Rectum (tissue), 1 donor: ENCODE measurements around a stretch of chr6.

GRCh38 chr6:142932742-142933265 is 12.2 kb downstream of the HIVEP2 start:
- PRO-cap = no peak

DNA sequence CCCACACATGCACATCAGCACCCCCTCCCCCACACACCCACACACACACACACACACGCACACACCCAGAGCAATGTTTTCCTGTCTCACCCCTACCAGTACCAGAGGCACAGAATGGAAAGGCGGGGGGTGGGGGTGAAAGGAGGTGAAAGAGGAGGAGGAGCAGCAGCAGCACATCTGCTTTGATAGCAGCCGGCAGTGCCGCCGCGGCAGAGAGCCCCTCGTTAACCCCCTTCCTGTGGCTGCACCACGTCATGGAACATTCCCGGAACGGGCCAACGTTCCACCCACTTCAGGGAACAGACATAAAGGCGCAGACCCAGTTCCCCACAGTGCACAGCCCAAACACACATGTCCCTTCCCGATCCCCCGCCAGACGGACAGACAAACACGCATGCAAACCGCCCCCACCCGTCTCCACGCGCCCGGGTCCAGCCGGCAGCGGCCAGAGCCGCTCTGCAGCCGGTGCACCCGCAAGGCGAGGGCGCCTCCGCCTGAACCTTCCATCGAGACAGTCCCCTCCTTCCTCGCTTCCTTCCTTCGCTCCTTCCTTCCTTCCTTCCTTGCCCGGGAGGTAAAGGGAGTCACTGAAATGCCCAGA is 486 bp downstream of the HIVEP2 start:
- PRO-cap = bidirectional peak, plus-strand start at position 322 of the sequence, minus-strand start at position 200 of the sequence; bidirectional peak, plus-strand start at position 448 of the sequence, minus-strand start at position 421 of the sequence

DNA sequence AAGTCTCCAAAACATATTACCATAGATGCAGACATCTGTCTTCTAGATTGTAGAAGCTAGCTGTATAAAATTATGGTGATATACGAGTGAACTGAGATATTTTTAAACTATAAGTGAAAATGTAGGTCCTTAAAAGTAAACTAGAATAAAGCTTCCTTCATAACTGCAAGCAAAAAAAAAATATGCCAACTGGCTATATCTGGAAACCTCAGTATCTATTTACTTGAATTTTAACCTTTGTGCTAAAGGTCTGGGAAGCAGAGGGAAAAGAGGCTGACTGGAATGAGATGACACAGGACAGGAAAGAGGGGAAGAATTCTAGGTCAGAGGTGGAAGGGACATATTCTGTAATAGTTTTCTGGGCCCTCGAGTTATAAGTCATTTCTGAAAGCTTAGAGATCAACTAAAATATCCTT is 46.7 kb downstream of the AIG1 start:
- PRO-cap = no peak

DNA sequence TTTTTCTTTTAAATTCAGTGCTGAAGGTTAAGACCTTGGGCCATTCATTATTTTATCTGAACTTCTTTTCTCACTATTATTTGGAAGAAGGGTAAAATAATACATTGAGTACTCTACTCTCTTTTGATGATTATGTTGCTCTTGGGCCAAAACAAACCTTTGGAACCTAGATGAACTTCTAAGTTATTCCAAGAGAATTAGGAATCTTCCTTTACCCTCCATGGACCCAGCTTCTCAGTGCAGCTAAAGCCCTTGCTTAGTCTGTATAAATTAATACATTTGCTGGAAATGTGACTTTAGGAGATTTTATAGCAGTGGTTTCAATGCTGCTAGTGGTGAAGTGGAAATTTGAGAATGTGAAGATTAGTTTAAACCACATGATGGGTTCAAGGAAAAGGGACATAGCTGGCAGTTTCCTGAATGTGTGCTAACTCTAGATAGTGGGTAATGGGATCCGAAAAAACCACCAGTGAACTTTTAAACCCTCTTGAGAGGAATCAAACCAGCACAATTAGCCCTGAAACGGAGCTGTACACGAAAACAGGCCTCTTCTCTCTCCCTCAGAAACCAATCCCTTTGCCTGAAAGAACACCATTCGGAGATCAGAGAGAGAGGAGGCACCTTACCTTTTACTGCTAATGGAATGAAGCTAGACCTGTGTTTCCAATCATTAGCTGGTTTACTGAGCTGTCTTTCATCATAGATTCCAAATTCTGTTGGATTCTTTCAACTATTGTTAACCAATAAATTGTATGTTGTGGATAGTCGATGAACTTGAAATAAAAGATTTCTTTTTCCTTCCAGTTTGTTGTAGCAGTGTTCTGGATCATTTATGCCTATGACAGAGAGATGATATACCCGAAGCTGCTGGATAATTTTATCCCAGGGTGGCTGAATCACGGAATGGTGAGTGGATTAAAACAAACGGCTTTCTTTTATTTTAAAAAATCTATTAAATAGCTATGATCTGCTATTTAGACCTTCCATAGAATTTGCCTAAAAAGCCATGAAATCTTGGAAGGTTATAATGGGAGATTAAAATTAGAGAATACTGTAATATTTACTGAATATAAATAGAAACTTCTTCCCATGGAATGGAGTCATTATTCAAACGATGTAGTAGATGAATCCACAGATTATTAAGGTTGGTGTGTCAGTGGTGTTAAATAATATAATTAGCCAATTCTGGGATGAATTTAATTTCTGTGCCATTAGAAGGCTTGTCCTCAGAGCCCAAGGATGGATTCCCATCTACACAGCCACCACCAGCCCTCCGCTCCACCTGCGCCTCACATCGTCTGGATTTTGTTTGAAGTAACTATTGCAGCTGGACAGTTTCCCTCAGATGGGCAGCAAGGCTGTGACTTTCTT is 104.1 kb downstream of the AIG1 start:
- PRO-cap = no peak

DNA sequence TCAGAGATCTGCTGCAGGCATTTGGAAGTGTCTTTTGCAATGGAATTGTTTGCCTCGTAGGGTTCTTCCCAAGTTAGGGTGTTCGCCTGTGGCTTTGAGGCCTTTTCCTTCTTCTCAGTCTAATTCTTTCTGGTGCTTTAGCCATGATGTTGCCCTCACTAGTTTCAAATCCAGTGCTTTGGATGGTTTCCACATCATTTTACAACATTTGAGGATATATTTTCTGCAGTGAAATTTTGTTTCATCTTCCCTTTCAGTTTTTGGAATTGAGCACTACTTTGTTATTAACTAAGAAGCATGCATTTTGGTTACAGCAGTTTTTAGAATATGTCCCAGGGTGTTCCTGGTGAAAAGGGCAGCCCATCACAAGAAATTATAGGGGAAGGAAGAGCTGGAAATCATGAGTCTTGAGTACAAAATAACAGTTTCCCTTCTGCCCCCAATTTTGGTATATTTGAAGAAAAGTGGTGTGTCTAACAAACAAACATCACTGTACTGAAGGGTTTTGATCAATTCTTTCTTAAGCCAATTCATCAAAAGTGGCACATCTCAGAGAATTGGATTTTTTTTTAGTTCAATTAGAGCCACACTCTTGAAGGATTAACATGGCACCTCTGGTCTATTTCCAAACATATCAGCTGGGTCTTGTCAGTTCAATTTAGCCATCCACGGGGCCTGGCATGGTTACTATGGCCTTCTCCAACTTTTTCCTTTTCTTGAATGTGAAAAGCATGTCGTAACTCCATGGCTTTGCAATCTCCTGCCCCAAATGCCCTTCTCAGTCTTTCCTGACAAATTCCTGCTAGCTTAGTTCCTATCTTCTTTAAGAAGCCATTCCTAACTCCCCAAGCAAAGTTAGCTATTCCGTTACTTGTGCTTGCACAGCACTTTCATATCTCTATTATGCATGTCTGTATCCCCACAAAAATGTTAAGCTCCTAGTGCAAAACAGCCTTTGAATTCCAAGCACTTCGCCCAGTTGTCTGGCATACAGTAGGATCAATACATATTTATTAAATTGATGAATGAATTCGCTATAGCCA is 105.3 kb downstream of the AIG1 start:
- PRO-cap = no peak

GRCh38 chr6:143338958-143340264 is 111.1 kb downstream of the ADAT2 start:
- PRO-cap = no peak

GRCh38 chr6:143536539-143537251 is 25.2 kb upstream of the FUCA2 start:
- PRO-cap = unidirectional peak, plus-strand start at chr6:143536639; bidirectional peak, plus-strand start at chr6:143536898, minus-strand start at chr6:143536816

DNA sequence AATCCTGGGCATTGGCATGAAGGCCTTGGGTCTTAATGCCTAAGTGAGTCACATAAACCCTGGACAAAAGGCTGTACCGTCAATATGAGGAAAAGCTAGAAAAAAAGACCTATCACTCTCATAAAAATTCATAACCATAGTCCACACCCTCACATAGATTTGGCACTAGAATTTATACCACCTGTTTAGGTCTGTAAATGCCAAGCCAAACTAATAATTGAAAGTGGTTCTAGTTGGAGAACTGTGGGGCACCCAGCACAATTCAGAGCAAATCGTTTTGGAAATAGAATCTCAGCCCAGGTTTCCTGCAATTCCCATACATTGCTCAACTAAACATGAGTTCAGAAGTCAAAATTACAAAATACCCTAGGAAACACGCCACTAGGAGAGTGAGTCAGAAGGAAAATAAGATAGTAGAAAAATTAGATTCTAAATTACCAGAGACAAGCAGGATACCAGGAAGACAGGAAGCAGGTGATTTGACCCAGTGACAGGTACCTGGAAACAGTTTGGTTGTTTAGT is 70.5 kb upstream of the FUCA2 start:
- PRO-cap = no peak

DNA sequence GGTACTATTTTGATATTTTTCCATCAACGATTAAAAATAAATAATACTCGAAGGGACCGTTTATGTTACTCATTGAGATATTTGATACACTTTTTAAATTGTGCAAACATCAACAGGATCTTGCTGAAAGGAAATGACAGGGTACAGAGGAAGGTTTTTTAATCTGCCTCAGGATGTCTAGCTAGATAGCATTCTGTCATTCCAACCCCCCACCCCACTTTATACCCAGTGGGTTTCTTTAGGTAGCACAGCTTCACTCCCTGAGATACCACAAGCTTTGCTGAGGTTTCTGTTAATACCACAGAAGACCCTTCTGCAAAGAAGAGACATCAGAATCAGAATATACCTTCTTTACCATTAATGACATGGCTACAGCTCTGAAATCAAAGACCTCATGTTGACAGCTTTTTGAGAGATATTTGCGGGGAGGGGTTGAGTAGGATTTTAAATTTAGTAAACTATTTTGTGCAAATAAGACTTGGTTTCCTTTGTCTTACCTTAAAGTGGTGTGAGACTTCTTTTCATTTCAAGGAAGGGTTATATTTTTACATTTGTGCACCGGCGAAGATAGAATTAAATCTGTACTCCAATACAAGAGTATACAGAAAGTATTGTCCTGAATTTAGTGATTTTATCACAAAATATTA is 1.4 kb downstream of the PHACTR2 start:
- PRO-cap = no peak

GRCh38 chr6:143744395-143744704 is 66.6 kb downstream of the PHACTR2 start:
- PRO-cap = no peak

DNA sequence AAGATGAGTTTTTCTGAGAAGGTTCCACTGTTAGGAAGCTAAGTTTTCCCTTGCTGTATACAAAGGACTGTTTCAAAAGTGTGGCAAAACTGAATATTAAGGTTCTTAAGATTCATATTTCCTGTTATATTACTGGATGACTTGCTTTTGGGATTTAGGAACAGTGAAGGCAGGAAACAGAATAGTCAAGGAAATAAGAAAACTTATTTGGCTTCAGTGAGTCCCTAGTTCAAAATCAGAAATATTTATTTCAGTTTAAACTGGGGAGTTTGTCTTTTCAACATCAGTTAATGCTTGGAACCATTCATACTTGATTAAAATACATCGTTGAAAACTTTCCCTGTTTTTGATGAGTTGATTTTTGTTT is 298 bp upstream of the ZC2HC1B start:
- PRO-cap = no peak

- PRO-cap = no peak
Measured at GRCh38 chr6:144151682-144152501, 1.6 kb downstream of the STX11 start.

- PRO-cap = no peak
Measured at GRCh38 chr6:144265305-144265873, 19.7 kb upstream of the UTRN start.

GRCh38 chr6:144284071-144284524 is 1.0 kb upstream of the UTRN start:
- PRO-cap = no peak

DNA sequence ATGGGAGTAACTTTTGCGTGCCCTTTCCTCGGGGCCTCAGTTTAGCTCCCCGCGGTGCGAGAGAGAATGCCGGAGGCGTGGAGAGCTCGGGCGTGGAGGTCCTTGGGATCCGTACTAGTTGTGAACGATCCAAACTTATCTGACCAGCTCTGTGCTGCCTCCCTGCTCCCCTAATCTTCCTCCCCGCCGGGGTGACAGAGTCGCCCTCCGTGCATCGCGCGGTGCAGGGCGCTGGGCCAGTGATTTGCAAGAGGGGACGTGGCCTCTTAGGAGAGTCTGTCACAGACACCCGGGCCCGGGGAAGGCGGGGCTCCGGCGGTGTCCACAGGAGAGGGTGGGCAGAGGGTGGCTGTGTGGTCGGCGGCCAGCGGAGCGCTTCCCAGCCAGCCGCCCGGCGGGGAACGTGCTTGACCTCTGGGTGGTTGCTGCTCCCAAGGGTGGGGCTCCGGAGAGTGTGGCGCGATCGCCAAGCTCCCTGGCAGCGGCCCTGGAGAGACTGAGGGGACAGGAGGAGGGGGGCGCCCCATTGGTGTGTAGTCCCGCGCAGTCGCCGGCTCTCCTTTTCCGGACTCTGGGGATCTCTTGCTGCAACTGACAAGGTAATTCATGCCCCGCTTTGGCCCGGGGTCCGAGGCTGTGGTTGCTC is 961 bp downstream of the UTRN start:
- PRO-cap = bidirectional peak, plus-strand start at position 52 of the sequence, minus-strand start outside the sequence; bidirectional peak, plus-strand start at position 352 of the sequence, minus-strand start at position 416 of the sequence; bidirectional peak, plus-strand start at position 561 of the sequence, minus-strand start at position 573 of the sequence

GRCh38 chr6:144353766-144354611 is 68.9 kb downstream of the UTRN start:
- PRO-cap = no peak

GRCh38 chr6:144473623-144473961 is 188.5 kb downstream of the UTRN start:
- PRO-cap = no peak

DNA sequence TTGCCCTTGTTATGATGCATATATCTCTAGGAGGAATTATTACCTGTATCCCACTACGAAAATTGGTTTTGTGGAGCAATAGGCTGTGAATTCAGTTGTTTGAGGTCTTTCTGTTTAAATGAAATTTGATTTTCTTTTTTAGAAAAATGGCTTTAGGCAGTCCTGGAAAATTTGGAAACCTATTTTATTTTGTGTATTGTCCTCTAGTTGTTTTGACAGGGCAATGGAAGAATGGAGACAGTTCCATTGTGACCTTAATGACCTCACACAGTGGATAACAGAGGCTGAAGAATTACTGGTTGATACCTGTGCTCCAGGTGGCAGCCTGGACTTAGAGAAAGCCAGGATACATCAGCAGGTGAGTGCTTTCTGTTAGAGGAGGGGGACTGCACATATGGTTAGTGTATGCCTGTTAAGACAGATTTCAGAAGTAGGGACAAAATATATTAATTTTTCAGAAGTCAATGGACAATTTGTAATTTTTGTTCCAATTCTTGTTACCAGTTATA is 245.8 kb downstream of the UTRN start:
- PRO-cap = no peak

GRCh38 chr6:144702635-144703640 is 417.8 kb downstream of the UTRN start:
- PRO-cap = no peak

- PRO-cap = no peak
Measured at GRCh38 chr6:145372666-145373310, 362.5 kb downstream of the EPM2A start.